LHCN-M2 (cell line): ENCODE measurements around a stretch of chr2.

DNA sequence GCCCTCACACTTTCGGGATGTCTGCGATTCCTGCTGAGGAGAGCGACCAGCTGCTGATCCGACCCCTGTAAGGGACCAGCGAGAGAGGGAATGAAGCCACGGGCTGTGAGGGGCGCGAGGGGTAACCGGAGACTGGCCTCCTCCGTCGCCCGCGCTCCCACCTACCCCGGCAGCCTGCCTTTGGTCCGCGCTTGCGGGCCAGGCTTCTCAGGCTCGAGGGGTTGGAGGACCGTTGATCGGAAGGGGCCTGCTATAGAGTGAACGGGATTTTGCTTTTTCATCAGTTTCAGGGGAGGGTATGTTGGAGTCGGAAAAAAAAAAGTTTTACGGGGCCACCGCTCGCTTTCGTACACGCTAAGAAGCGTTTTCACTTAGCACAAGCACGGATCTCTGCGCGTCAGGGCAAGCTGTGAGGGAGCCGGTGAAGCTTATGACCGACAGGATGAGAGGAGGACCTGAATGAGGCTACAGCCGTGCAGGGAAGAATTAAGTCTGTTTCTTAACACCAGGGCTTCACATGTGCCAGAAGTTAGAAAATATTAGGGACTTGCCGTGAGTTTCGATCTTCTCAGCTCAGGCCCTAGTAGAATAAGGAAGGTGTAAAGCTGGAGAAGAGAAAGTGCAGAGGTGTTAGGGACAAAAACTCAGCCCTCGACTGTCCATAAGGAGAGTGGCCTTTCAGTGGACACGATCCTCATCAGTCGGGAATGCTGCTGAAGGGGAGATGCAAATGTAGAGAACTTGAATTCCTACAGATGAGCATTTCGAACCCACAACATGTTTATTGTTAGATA, 500 bp downstream of the CPSF3 start:
- RAMPAGE, long total RNA: no peak

DNA sequence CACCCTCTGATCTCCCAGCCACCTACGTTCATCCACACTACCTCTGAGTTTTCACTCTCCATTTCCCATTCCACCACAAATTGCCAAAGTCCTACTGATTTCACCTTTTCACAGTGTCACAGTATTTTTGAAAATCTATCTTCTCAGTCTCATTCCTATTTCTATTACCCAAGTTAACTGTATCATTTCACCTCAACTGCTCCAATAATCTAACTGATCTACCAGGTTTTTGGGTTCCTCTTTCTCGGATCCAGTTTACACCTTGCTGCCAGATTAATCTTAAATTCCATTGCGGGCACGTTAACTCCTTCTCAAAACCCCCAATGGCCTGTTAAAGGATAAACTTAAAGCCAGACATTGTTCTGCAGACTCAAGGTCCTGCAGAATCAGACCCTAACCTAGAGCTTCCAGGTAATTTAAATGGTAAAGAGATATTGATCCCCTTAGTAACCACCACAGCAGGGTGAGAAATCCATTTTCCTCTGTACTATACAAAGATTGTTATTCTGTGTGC, 18.7 kb downstream of the YWHAQ start:
- RAMPAGE, long total RNA: no peak

- RAMPAGE, long total RNA: no peak
Observed at GRCh38 chr2:9715067-9715700, 84.4 kb upstream of the YWHAQ start.

DNA sequence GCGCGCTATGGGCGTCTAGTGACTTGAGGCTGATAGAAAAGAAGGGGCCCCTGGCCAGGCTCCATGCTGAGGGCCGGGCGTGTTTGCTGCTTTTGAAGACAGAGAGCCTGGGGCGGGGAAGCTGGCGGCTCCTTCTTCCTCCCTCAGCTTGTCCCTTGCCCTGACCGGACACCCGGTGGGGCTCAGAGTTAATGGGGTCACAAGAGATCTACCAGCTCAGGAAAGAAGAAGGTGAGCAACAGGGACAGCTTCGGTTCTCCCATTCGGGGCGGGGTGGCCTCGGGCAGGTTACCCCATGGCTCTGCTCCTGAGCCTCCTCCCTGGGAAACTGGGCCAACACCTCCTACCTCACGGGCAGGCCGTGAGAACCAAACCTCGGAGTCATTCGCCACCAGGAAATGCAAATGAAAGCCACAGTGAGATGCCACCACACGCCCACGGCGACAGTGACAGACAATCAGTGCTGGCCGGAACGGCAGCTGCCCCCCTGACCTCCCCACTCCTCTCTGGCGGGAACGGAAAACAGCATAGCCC, 89.2 kb upstream of the TAF1B start:
- RAMPAGE, long total RNA: no peak

DNA sequence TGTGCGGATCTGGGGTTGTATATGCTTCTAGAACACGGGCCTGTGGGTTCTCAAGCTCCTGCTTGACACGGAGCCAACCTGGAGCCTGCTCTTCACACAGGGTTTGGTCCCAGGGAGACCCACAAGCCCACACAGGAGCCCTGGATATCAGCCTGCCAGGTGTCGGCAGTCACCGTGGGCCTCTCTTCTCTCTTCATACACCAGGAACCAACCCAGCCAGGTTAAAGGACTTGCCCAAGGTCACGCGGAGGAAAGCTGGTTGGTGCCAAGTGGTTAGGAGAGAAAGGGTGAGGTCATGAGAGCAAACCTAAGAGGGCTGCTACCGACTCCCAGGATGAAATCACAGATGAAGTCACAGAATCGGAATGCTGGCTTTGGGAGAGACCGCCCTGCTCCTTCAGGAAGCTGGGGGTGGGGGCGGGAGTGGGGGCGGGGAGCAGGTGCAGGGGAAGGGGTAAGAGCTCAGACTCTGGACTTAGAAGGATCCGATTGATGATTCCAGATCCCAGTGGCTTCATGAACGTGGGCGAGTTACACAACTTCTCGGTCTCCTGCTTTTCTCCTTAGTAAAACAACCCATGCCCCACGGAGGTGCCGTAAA, 23.2 kb upstream of the TAF1B start:
- RAMPAGE, long total RNA: no peak

GRCh38 chr2:9870371-9870723, 27.1 kb downstream of the TAF1B start:
- RAMPAGE, long total RNA: no peak

DNA sequence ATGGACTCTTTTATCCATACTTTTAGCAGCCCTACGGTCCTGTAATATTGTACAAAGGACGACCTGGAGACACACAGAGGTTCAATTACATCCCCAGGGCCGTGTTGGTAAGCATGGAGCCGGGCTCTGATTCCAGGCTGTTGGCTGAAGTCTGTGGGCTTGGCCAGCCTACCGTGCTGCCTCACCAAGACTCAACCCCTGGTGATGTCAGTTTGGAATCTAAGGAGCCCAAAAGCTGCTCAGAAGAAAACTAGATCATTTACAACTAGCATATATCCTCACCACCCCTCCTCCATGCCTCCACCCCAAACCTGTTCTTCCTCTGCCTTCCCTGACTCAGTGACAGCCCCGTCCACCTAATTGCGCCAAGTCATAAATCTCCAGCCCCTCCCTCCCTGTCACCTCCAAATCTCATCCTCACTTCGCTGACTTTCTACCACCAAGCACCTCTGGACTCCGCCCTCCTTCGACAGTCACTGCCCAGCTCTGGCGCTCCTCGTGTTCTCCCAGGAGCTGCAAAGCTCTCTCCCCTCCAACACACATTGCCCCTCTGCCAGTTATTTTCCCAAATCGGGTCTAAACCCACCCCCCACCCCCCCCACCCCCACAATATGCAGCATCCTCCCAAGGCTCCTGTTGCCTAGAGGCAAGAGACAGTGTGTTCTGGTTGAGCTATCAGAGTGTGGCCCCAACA, 9.9 kb upstream of the GRHL1 start:
- RAMPAGE, long total RNA: no peak

GRCh38 chr2:10035607-10036030, 7.7 kb upstream of the KLF11 start:
- RAMPAGE, long total RNA: no peak

- RAMPAGE, long total RNA: no peak
Observed at GRCh38 chr2:10047665-10048639, 4.6 kb downstream of the KLF11 start.

DNA sequence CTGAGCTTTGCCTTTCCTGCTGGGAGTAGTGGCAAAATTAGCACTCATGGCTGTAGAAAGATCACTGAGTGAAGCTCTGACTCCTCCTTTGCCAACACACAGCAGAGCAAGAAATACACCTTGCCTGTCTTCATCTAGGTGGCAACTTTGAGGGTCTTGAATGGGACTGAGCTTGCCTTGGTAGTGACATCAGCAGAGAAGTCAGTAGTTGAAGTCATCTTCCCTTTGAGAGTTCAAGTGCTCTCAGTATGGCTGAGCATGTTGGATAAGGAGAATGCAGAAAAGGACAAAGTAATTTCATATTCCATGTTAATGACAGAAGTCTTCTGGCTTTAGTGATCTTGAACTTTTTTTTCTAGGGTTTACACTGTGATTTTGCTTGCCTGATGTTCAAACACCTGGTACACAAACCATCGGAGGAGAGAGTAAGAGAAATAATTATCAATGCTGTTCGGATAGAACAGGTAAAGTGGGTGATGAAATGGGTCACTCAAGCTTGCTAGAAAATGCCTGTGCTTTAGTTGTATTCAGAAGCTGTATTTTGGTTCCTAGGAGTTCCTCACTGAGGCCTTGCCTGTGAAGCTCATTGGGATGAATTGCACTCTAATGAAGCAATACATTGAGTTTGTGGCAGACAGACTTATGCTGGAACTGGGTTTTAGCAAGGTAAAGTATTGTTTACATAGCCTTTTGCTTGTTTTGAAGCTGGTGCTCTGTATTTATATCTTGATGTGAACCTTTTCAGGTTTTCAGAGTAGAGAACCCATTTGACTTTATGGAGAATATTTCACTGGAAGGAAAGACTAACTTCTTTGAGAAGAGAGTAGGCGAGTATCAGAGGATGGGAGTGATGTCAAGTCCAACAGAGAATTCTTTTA, 6.2 kb downstream of the RRM2 start:
- RAMPAGE, long total RNA: no peak

DNA sequence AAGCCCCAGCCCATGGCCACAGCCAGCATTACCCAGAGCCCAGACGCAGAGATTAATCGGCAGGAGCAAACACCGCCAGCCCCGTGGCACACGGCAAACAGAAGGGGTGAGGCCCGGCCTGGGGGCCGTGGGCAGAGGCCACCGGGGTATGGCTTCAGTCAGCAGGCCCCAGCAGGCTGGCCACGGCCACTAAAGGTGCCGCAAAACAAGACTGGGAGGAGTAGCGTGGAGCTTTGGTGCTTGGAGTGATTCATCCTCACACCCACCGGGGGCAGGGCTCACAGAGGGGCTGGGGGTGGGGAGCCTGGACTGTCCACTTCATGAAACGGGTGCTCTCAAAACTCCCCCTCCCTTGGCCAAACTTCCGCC, 61.5 kb upstream of the HPCAL1 start:
- RAMPAGE, long total RNA: no peak

DNA sequence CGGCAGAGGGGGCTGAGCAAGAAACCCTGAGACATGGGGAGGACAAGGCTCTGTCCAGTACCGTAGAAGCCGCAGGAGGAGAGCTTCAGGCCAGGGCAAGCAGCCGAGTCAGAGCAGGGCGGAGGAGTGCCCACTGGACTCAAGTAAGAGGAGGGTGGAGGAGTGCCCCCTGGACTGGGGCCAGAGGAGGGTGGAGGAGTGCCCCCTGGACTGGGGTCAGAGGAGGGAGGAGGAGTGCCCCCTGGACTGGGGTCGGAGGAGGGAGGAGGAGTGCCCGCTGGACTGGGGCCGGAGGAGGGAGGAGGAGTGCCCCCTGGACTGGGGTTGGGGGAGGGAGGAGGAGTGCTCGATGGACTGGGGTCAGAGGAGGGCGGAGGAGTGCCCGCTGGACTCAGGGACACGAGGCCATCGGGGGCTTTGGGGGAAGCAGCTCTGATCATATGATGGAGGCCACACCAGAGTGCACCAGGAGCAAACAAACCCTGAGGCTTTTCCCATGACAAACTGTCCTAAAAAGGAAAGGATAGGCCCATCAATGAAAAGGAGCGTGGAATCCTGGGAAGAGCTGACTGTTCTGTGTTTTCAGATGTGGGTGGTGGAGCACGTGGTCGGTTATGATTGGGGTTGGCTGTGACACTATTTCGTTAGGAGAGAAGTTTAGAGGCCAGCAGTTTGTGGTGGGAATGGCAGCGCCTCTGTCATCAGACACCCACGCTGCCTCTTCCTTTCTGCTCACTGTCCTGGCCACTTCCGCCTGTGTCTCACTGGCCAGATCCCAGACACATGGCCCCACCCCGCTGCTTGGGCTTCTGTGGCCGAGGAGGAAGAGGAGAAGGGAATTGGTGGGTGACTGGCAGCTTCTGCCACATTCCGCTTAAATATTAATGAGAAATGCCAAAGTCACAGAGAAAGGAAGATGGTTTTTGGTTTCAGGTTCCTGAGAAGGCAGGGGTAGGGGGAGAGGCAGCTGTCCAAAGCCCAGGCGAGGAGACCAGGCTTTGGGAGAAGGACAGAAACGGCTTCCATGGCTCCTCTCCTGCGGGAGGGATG, 24.5 kb upstream of the HPCAL1 start:
- RAMPAGE, long total RNA: no peak

DNA sequence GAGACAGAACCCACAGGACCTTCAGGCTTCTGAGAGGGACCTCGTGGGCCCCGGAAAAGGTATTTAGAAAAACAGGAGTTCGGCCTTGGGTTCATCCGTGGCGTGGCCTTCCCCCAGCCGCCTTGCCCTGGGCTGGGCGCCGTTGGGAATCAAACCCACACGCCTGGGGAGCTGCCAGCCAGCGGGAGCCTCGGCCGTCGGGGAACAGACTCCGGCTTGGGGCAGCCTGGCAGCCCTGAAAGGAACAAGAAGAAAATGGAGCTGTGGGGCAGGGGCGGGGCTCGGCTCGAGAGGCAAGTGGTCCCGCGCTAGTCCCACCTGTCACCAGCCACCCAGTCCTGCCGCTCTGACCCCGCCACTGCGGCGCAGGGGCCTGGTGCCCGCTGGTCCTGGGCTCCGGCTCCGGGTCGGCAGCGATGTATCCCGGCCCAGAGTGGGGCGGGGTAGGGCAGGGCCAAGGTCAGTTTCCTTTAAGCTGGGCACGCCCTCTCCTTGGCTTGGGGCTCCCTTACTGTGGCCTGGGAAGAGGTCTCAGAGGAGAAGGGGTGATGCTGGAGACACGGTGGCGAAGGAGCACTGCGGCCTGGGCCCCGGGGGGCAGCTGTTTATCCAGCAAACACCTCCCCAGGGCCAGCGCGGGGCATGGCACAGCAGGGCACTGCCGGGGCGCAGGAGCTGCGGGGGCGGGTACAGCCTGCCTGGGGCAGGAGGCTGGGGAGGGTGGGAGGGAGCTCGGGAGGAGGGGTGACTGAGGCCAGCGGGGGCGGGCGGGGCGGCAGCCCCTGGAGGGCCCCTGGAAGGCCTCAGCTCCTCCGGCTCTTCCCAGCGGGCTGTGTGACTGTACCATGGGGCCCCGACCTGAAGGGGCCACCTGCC, 15.7 kb downstream of the ODC1 start:
- RAMPAGE, long total RNA: no peak

- RAMPAGE, long total RNA: no peak
Observed at GRCh38 chr2:10477484-10477902, 29.4 kb upstream of the ODC1 start.

- RAMPAGE, long total RNA: no peak
Observed at GRCh38 chr2:10550352-10550965, 102.3 kb upstream of the ODC1 start.

- RAMPAGE, long total RNA: no peak
Observed at GRCh38 chr2:10642382-10643261, 47.2 kb downstream of the NOL10 start.

GRCh38 chr2:10758753-10759218, 37.4 kb downstream of the ATP6V1C2 start:
- RAMPAGE, long total RNA: no peak

- RAMPAGE, long total RNA: no peak
Observed at GRCh38 chr2:10796852-10797600, 15.6 kb downstream of the PDIA6 start.

DNA sequence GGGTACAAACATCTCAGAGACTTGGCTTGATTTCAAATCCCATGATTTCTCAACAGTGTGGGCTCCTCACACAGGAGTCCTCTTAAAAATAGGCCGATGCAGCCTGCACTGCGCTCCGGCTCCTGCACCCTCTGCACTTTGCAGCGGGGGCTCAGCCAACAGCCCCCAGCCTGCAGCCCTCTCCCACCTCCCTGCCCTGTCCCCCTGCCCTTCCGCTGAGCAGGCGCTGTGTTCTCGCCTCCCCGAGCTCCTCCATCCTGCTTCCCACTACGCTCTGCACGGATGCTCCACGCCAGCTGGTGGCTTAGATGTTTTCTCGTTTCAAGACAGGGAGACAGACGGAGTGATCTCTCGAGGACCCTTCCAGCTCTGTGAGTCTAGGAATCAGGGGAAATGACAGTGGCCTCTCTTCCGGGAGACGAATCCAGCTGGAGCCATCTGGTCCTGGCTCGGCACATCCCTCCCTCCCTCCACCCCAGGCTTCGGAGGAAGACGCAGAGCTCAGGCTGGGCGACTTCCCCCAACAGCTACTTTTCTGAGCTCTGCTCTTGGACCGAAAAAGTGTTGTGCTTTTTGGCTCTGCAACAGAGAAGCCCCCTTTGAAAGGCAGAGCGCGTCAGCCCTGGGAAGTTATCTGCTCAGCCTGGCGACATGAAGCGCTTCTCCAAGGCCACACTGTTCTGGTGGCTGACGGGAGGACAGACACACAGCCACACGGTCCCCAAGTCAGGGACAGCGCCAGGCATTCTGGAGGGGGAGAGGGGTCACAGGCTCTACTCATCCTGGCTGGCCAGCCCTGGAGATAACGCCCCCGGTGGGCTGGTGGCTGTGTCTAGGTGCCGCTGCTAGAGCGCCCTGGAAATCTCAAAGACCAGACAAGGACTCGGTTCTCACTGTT, 71.6 kb downstream of the KCNF1 start:
- RAMPAGE, long total RNA: no peak

- RAMPAGE, long total RNA: no peak
Observed at GRCh38 chr2:11286324-11286879, 58.0 kb downstream of the ROCK2 start.